Mammary epithelial cell (primary cell): Measurements from ENCODE around the gene PRMT6.

DNA sequence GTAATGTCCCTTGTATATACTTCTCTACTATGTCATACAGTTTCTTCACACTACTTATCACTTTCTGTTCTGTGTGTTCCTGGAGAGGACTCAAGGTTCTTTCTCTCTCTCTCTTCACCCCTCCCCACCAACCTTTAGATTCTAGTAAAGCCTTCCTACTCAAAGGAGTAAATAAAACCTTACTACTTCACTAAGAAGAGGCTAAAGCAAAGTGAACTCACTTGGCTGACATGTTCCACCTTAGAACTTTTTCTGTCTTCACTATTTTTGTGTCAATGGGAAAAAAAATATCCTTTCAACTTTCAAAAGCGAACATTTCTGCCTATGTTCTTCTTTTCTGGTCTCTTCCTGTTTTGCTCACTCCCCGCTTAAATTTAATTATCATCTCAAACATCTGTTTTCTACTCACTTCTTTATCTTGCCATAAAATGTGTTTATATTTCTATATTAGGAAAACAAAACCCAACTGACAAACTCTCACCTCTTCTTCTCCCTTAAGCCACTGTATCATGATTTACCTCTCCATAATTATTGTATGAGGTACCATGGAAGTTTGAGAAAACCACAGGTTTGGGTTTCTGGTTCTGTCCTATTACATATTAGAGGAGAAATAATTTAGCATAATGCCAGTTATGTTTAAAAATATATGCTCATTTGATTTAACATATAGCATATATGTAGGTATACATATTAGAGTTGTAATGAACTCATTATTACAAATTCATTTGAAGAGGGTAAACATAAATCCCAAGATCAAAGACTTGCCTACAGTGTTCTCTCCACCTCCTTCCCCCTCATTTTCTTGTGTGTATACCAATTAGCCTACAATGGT is 260.1 kb downstream of the DPYD start:
- CAGE, long polyA plus RNA = no peak
- RRBS = no CpG with 5 or more reads among the region's 2 CpGs

DNA sequence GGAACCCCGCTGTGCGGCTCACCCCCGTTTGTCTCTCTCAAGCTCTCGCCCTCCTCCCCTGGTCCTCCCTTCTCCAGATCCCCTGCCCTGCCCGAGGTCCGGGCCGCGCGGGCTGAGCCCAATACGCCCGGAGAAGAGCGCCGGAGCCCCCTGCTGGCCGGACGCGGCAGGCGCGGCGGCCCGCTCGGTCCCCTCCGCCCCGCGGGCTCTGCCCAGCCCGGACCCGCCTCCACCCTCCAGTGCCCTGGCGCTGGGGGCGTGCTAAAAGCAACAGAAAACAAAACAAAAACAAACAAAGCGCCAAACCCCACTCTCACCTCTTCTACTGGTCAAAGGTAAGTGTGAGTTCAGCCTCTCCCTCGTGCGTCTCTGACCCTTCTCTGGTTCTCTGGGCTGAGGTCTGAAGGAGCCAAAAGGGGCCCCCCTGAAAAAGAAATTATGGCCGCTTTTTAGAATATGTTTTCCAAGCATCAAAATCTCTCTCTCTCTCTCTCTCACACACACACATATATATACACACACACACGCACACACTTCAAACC is 133.4 kb upstream of the DPYD start:
- CAGE, long polyA plus RNA = no peak
- RRBS = 2% methylated on average over 12 of the region's 33 CpGs

- CAGE, long polyA plus RNA = no peak
- RRBS = no CpG with 5 or more reads among the region's 2 CpGs
Observed at GRCh38 chr1:99562958-99563259, 83.0 kb upstream of the PALMD start.

- CAGE, long polyA plus RNA = no peak
- RRBS = no CpG with 5 or more reads among the region's 1 CpG
Observed at GRCh38 chr1:99603826-99604226, 42.1 kb upstream of the PALMD start.

GRCh38 chr1:99650075-99650412 is 4.1 kb downstream of the PALMD start:
- CAGE, long polyA plus RNA = no peak
- RRBS = no CpG with 5 or more reads among the region's 2 CpGs

DNA sequence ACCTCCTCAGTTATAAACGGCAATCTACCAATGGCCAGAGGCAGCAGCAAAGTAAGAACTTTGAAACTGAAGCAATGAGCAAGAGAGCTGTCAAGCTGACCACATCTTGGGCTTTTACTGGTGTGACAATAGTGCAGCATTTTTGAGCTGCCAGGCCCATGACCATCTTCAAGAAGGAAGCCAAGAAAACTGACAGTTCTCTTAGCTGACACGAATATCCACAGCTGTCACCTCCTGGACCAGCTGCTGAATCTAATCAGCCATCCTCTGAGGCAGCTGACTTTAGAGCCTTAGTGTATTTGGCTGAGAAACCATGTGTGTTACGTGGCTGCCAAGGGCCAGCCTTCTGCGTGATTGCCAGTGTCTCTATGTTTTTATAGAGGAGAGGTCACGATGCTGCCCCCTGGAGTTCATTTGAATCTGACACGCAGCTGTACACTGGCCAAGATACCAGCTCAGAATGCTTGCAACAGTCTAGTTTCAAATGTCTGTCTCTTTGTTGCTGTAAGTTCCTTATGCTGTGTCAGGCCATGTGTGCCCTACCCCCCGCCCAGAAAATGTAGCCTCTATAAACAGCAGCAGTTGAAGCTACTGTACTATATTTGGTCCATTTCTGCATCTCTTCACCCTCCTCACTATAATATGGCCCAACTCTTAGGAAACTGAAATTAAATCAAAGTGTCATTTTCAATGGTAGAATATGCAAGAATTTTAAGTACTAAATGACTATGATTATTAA is 39.7 kb downstream of the PALMD start:
- CAGE, long polyA plus RNA = no peak
- RRBS = no CpG with 5 or more reads among the region's 7 CpGs

DNA sequence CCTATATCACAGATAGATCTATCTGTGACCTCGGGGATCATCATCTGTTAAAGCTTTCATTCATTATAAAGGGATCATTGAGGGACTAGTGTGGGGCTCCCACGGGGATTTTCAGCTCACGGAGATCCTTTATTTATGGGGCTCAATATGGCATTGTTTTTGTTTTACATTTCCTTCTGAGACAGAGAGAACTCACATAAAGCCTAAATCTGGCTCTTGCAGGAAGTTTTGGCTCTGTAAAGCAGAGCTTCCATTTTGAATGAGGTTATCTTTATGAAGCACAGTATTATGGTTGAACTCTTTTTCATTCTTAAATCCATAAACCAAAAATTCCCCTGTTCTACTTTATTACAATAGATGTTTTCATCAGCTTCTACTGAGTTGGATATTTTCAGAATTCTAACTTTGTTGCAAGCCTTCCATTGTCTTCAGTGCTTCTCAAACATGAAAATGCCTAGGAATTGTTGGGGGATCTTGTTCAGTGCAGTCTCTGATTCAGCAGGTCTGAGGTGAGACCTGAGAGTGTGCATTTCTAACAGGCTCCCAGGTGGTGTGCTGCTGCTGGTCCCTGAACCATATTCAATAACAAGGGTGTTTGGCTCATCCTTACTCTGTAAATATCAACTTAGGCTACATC is 59.4 kb upstream of the GPR88 start:
- CAGE, long polyA plus RNA = no peak
- RRBS = no CpG with 5 or more reads among the region's 3 CpGs

- CAGE, long polyA plus RNA = no peak
- RRBS = no CpG with 5 or more reads among the region's 4 CpGs
Observed at GRCh38 chr1:100628777-100629166, 90.8 kb upstream of the VCAM1 start.

DNA sequence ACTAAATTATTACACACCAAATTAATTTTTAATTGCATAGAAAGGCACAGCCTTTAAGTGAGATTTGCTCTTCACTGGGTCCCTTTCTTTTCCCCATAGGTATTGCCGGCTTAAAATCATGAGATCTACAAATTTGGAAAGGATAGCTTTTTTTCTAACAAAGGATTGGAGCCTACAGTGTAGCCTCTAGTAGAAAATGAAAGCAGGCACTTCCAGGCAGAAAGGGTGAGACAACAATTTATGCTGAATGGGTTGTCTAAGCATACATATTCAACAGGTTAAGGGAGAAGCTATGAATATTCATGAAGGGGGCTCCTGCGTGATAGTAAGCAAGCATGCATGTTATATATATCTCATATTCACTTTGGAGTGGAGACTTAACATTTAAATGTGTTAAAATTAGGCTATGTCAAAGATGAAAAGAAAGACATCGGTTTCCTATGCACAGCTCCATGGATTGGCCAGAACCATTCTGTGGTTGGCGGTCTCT is 65.9 kb downstream of the VCAM1 start:
- CAGE, long polyA plus RNA = no peak
- RRBS = no CpG with 5 or more reads among the region's 4 CpGs

- CAGE, long polyA plus RNA = no peak
- RRBS = no CpG with 5 or more reads among the region's 10 CpGs
Observed at GRCh38 chr1:100974545-100975671, 50.7 kb downstream of the DPH5 start.

- CAGE, long polyA plus RNA = no peak
- RRBS = no CpG with 5 or more reads among the region's 4 CpGs
Observed at GRCh38 chr1:102260190-102260503, 263.4 kb upstream of the OLFM3 start.

- CAGE, long polyA plus RNA = no peak
Observed at GRCh38 chr1:103561998-103562601, 9.3 kb upstream of the AMY2B start.

- CAGE, long polyA plus RNA = no peak
- RRBS = 0% methylated on average over 8 of the region's 44 CpGs
Observed at GRCh38 chr1:107056375-107056899, at the start of gene PRMT6. Gene PRMT6, plus strand, starts transcription at chr1:107056674.

- CAGE, long polyA plus RNA = no peak
- RRBS = no CpG with 5 or more reads among the region's 7 CpGs
Observed at GRCh38 chr1:107685718-107686310, 279.2 kb downstream of the VAV3 start.

GRCh38 chr1:108049950-108050640 is 85.1 kb upstream of the VAV3 start:
- CAGE, long polyA plus RNA = no peak
- RRBS = no CpG with 5 or more reads among the region's 5 CpGs

DNA sequence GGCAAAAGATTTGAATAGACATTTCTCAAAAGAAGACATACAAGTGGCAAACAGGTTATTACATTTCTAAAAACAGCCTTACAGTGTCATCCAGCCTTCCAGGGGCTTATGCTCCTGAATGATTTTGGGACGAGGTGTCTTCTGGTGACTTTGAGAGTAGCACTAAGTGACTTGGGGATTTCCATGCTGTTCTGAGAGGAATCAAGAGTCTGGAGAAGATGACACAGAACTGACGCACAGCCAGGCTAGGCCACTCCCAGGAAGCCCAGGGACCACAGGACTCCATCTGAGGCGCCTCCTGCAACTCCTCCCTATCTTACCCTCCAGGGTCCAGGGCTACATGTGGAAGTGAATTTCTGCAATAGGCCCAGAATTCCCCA is 92.5 kb downstream of the SLC25A24 start:
- CAGE, long polyA plus RNA = no peak
- RRBS = no CpG with 5 or more reads among the region's 3 CpGs

- CAGE, long polyA plus RNA = no peak
- RRBS = no CpG with 5 or more reads among the region's 9 CpGs
Observed at GRCh38 chr1:108166619-108167146, 33.5 kb downstream of the SLC25A24 start.

DNA sequence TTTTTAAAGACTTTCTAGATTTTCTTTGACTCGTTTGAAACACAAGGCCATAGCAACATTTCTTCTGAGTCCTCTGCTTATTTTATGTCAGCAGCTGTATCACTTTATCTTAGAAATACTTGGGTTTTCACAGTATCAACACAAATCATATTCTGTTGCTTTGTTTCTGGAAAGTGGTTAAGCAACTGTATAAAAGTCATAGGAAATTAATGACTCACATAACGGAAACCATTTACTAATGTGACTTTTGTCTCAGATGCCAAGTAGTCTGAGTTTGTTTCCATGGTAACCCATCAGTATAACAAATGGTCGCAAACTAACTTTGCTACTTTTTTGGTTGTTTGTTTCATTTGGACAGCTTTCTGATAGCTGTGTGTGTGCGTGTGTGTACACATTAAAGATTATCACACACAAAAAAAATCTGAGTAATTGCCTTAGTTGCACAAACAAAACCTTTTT is 31.0 kb downstream of the EEIG2 start:
- CAGE, long polyA plus RNA = no peak
- RRBS = no CpG with 5 or more reads among the region's 4 CpGs

GRCh38 chr1:108621913-108622519 is 38.9 kb downstream of the HENMT1 start:
- CAGE, long polyA plus RNA = no peak
- RRBS = no CpG with 5 or more reads among the region's 11 CpGs

GRCh38 chr1:108695942-108696556 is 3.9 kb downstream of the PRPF38B start:
- CAGE, long polyA plus RNA = no peak
- RRBS = no CpG with 5 or more reads among the region's 6 CpGs